LHCN-M2 (cell line): ENCODE results near the gene NOP10.

DNA sequence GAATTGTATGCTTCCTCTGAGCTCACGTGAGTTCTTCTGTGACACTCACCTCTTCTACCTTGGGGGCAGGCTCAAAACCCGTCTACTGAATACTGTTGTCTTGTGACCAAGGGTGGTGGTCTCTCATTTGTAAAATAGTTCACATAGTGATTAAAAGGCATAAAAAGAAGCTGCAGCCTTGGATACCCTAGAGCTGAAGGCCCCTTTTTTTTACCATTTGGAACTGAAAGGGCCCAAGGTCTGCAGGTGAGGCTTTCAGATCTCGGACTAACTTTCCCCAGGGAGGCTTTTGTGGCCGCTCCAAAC lies 2.1 kb downstream of the KLF13 start:
- RAMPAGE, long total RNA: no peak

- RAMPAGE, long total RNA: no peak
Observed at GRCh38 chr15:31338321-31338890, 11.8 kb downstream of the KLF13 start.

DNA sequence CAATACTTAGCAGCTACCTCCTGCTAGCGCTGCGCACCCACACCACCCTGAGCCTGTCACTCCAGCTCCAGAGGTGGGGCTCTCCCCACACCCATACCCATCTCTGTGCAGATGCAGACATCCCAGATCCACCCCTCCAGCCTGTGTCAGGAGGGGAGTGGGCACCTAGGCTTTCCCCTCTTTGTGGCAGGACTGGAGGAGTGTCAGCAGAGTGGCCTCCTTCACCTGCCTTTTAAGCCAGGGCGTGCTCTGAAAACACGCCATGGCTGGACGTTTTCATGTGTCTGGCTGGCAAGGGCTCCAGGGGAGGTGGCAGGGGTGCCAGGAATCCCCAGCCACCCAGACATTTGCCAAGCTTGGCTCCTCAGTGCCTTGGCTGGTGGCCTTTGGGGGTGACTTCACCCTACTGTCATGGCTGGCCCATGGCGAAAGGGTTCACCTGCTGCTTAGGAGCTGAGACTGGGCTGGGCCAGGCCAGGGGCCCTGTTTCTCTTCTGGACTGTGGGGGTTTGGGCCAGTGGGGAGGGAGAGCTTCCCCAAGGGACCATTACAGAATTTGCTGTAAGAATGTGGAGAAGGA lies 17.6 kb downstream of the KLF13 start:
- RAMPAGE, long total RNA: no peak

DNA sequence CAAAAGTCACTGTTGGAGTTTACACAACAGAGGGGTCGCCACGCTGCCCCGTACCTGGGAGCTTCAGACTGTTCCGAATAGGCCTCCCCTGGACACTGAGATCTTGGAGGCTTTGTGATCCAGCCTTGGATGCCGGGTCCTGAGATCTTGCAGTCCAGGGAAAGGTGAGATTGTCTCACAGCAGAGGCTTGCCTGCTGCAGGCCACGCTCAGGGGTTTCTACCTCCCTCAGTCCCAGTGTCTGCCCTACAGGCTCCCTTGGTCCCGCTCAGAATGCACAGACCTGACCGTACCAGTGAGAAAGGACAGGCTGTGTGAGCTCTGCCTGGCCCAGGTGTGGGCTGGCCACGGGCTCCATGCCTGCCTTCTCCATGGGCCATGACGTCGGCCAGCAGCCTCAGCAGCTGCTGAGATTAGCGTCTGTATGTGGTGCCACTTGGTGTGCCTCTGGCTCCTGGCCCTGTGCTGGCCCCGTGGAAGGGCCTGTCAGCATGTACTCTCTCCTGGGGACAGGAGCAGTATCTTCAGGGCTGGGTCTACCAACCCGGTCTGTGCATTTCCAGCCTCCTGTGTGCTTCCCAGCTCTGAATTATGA lies 25.6 kb downstream of the KLF13 start:
- RAMPAGE, long total RNA: no peak

- RAMPAGE, long total RNA: no peak
Observed at GRCh38 chr15:31359154-31360352, 32.9 kb downstream of the KLF13 start.

DNA sequence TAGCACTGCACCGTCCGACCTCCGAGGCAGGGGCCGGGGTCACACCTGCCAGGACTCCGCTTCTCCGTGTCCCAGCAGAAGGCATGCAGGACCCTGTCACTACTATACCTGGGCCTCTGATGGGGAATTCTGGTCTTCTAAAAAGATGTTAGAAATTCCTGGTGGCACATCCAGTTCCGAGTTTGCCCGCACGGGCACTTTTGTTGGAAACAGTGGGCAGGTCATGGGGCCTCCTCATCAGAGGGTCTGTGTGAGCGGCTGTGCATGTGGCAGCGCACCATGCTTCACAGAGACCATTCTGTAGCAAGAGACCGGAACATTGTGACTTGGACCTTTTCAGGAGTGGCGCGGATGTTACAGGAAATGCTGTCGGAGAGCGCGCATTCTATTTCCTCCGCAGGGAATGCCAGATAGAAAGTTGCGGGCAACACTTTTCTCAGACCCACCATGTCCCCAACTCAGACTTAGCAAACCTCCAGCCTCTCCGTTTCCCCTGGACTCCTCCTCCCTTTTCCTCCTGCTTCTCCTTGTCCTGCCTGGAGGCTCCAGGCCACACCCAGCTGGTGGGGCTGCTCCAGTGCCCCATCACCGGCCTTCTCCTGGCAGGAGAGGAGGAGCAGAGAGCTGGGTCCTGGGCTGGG lies 46.5 kb downstream of the KLF13 start:
- RAMPAGE, long total RNA: no peak

DNA sequence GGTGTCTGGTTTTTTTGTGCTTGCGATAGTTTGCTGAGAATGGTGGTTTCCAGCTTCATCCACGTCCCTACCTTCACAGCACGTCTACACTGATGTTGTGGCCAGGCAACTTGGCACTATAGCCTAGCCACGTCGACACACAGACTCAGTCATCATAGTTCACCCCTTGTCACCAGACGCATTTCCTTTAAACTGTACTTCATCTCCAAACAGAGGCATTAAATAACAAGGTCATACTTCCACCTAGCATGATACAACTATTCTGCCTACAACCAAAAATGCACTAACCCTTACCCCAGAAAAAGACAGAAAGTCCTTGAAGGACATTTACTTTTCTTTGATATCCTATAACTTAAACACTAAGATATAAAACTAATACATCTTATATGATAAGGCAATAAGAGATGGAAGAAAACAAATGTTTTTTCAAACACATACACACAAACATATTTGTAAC lies 121.4 kb downstream of the KLF13 start:
- RAMPAGE, long total RNA: no peak

DNA sequence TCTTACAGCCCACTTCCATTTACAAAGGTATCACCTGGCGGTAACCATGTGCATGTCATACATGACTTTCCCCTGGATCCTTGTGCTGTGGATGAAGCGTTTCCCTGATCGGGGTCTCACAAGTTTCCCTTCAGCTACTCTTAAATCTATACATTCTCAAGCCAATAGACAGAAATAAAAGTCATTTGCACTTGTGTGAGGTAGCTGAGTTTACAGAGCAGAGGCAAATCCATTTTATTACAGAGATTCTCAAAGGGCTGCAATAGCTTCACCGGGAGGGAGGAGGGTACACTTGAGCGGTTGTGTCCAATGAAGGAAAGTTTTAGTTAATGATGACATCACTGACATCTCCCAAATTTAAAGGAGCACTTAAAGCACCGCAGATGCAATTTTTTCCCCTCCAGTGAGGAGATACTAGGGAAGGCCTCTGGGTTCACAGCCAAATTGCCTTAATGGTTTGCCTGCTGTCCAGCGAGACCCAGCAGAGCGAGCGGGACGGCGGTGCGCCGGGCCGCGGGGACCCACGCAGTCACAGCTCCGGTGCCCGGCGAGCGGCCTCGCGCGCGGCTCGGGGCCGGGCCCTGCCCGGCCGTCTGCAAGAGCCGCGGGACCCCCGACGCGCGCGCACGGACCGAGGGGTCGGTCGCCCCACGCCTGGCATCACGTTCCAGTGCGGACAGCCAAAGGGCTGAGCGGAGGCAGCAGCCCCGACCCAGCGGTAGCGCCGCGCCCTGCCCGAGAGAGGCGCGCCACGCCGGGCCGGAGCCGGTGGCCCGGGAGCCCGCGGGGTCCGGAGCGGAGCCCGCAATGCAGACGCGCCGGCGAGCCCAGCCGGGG lies 765 bp downstream of the OTUD7A start:
- RAMPAGE, long total RNA: no peak

- RAMPAGE, long total RNA: no peak
Observed at GRCh38 chr15:31904987-31905400, 34.5 kb upstream of the OTUD7A start.

DNA sequence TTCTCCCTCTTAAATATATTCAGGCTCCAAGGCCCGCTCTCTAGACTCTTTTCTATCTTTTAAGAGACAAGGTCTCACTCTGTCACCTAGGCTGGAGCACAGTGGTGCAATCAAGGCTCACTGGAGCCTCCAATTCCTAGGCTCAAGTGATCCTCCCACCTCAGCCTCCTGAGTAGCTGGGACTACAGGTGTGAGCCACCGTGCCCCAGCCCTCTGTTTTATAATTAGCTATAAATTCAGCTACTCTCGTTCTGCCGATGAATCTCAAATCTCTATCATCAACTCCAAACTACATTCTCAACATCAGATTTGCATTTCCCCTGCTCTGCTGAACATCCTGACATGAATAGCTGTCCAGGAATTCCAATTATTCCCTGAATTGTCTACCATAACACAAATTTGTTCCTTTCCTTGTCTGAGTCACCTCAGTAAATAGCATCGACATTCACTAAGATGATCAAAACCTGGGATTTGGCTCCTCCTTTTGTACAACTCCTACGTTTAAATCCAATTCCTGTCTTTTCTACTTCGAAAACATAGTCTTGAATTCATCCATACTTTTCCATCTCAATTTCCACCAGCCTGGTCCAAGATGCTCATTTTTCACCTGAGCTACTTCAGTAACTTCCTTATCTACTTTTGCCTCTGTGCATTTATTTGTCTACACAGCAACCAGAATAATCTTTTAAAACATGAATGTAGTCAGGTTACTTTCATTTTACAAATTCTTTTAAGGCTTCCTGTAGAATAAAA lies 106.9 kb downstream of the GREM1 start:
- RAMPAGE, long total RNA: no peak

DNA sequence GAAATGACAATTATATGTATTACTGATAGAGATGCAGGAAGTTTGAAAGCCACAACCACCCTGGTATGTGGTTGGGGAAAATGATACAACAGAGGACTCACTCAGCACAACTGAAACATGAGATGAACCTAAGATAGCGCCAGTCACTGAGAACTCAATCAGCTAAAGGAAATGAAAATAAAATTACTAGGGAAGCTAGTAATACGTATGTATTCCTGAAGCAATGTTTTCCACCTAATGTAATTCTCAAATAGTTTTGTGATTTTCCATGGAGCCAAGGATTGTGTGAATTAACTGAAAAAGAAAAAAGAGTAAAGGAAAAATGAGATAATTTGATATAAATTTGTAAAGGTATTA lies 90.1 kb downstream of the FMN1 start:
- RAMPAGE, long total RNA: no peak

DNA sequence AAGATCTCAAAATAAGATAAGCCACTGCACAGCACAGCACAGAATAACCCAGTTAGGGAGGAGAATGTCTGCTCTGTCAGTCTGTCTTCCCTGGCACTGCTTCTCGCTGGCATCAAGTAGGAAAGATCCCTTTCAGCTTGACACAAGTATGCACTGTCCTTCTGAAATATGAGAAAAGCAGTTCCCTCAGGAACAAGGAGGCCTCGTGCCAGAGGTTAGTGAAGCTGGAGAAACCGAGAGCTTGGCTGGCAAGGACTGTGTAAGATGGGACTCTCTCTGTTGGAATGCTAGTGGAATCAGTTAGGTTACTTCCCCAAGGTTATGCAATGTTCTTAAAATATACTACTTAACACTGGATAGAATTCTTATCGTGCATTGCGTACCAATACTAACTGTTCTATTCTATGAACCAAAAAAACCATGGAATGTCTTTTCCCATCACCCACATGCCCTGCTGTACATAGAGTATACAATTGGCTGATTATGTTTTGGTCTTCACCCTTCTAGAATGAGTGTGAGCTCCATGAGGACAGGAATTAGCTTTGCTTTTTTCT lies 59.0 kb downstream of the FMN1 start:
- RAMPAGE, long total RNA: no peak

- RAMPAGE, long total RNA: no peak
Observed at GRCh38 chr15:33997606-33998354, 29.5 kb downstream of the CHRM5 start.

GRCh38 chr15:34291551-34292013 lies 46.0 kb downstream of the SLC12A6 start:
- RAMPAGE, long total RNA: no peak

GRCh38 chr15:34342218-34343343 lies at the start of gene NOP10:
TSS of gene NOP10 (minus strand) at chr15:34343136.
- RAMPAGE, long total RNA: start-site peak on the minus strand at chr15:34343110-34343153, 584 reads

- RAMPAGE, long total RNA: no peak
Observed at GRCh38 chr15:34364770-34365801, 1.9 kb downstream of the LPCAT4 start.

- RAMPAGE, long total RNA: no peak
Observed at GRCh38 chr15:34378988-34379918, 12.3 kb upstream of the LPCAT4 start.

- RAMPAGE, long total RNA: no peak
Observed at GRCh38 chr15:34495199-34495723, 57.7 kb upstream of the GOLGA8A start.

- RAMPAGE, long total RNA: no peak
Observed at GRCh38 chr15:34788916-34789191, 6.5 kb downstream of the ACTC1 start.

GRCh38 chr15:34789578-34790669 lies 5.4 kb downstream of the ACTC1 start:
- RAMPAGE, long total RNA: no peak